Spleen (tissue), 7 donors: ENCODE measurements around a stretch of chr3.

- PRO-cap, 4 experiments, result no peak in any of the 4 experiments
- RAMPAGE, long total RNA, 4 experiments, result no peak in any of the 4 experiments
These were observed 1.3 kb downstream of the ERC2 start for GRCh38 chr3:56466939-56467434.

- PRO-cap, 4 experiments, result no peak in any of the 4 experiments
- RAMPAGE, long total RNA, 4 experiments, result no peak in any of the 4 experiments
These were observed 9.7 kb downstream of the CCDC66 start for GRCh38 chr3:56566399-56567274.

GRCh38 chr3:56735251-56735519, 52.1 kb upstream of the TASOR start:
- PRO-cap, 4 experiments, result peak in 2 of 4 experiments; most common minus-strand start chr3:56735377 (in 2)
- RAMPAGE, long total RNA, 4 experiments, result no peak in any of the 4 experiments

DNA sequence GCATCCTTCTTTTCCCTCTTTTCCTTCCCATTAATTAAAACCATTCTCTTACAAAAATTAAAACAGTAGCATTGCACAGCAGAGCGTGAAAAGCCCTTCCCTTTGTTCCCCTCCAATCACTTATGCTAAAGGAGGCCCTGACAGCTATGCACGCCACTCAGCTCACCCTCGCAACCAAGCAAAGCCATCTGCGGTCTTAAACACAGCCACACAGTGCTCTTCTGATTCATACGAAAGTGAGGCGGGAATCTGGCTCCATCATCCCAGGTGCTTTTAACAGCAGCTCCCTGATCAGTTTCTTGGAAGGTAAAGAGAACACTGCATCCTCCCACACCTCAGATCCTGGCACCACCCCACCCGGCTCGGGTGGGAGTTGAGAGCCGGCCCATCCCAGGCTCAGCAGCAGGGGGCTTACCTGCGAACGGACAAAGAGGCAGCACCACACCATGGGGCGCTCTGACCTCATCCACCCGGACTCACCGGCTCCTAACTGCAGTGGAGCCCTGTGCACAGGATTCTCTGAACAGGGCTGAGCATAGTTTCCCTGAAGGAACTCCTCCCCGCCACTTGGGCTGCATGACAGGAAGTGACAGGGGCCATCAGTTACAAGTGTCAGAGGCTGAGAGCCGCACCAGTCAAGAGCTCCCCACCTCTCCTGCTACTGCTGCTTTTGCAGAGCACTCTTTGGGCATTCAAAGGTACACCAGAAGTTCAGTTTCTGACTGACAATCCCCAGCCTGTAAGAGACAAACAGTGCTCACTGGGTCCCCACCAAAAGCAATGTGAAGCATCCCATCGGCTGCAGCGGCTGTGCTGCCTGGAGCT, 114.4 kb upstream of the ARHGEF3 start:
- PRO-cap, 4 experiments, result peak in 4 of 4 experiments; most common plus-strand start position 608 of the sequence (in 4); most common minus-strand start position 531 of the sequence (in 4)
- RAMPAGE, long total RNA, 4 experiments, result start-site peak on the minus strand in 3 of 4 experiments, centred at positions 504 to 533 of the sequence, 25 to 103 reads per replicate

DNA sequence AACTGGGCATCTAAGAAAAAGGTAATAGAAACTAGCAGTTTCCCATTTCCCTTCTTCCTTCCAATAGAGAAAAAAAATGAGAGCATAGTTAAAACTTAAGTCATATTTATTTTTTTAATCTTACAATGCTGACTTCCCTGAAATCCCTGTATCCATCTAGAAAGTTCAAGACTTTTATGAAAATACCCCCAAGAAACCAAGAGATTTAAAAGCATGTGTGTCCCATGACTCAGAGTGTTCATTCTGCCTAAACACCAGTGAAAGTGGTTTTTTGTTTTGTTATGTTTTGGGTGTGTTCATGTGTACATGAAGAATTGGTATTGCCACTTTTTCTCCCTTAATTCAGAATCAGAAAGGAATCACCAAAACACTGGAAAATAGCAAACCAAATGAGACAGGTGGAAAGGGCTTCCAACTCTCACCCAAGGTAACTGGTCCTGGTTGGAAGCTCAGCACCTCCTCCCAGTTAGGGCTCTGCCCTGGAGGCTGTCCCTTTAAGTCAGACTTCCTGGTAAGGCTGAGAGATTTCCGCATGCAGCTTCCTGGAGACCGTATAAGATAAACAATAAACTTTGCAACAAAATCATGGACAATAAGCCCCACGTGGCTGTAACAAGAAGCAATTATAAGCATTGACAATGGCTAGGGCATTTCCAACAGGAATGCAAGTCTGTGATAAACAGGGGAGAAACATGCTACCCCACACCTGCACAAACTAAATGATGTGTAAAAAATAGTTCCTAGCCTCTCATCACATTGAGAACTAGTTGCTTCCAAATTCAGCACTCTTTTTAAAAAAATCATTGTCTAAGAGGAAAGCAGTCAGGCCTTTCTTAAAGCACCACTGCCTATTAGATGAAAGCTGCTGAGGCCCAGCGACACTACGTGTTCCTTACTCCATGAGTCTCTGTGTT, 122.0 kb upstream of the ARHGEF3 start:
- PRO-cap, 4 experiments, result peak in 1 of 4 experiments; most common minus-strand start position 433 of the sequence (in 1)
- RAMPAGE, long total RNA, 4 experiments, result no peak in any of the 4 experiments

GRCh38 chr3:56980785-56981208, 79.7 kb upstream of the SPATA12 start:
- PRO-cap, 4 experiments, result no peak in any of the 4 experiments
- RAMPAGE, long total RNA, 4 experiments, result no peak in any of the 4 experiments

DNA sequence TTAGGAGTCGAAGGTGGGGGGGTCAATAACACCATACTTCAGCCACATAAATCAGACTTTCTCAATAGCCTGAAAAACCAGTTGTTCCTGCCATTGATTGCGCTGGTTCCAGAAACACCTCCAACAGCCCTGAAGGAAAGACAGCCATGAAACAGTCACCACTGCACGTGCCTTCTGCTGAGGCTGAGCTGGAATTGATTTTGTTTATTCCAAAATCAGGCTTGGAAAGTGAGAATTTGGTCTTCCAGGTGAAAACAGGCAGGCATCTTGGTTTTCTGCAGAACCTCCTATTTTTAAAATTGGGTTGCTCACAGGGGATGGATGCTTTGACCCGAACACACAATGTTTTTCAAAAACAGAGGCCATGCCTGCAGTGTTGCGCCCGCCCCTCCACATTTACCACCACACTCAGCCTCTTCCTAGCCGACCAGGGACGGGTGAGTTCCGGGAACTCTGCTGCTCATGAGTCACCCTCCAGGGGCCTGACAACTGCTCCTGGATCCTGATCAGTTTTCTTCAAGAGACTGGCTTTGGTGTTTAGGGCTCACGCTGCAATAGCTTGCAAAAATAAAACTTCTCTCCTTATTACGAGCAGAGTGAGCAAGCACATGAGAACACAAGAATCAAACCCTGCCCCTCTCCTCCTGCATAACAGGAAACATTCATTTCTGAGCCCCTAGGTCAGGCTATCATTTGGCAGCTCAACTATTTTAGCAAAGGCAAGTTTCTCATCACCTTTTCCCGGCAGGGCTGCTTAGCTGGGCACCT, 53.1 kb upstream of the SPATA12 start:
- PRO-cap, 4 experiments, result no peak in any of the 4 experiments
- RAMPAGE, long total RNA, 4 experiments, result no peak in any of the 4 experiments

DNA sequence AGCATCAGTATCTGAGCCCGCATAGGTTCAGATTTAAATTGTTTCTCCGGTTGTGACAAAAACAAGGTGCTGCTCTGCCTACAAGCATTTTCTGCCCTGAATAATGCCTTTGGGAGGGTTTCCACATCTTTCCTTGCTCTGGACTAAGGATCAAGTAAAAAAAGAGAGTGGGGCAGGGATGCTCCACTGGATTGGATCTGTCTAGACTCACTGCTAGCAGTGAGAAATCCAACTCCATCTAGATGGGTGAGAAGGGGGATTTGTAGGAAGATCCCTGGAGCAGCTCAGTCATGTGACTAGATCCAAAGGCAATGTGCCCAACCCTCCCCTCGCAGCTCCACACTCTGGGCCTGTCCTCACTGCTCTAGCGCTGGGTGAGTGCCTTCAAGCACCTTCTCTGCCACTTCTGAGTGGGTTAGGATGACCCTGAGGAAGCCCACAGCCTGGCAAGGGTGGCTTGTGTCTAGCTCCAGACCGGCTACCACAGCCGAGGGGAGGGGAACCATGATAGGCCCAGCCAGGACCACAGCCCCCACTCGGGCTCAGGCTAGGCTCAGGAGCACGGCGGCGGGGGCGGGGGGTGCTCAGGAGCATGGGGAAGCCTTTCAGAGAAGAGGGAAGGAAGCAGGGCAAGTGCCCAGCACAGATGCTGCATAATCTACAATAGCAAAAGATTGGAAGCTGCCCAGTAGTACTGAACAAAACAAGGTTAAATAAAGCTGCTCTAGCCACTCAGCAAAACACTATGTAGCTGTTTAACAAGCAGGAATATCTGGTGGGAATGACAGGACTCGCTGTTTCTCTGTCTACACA, 1.6 kb downstream of the SPATA12 start:
- PRO-cap, 4 experiments, result no peak in any of the 4 experiments
- RAMPAGE, long total RNA, 4 experiments, result no peak in any of the 4 experiments

DNA sequence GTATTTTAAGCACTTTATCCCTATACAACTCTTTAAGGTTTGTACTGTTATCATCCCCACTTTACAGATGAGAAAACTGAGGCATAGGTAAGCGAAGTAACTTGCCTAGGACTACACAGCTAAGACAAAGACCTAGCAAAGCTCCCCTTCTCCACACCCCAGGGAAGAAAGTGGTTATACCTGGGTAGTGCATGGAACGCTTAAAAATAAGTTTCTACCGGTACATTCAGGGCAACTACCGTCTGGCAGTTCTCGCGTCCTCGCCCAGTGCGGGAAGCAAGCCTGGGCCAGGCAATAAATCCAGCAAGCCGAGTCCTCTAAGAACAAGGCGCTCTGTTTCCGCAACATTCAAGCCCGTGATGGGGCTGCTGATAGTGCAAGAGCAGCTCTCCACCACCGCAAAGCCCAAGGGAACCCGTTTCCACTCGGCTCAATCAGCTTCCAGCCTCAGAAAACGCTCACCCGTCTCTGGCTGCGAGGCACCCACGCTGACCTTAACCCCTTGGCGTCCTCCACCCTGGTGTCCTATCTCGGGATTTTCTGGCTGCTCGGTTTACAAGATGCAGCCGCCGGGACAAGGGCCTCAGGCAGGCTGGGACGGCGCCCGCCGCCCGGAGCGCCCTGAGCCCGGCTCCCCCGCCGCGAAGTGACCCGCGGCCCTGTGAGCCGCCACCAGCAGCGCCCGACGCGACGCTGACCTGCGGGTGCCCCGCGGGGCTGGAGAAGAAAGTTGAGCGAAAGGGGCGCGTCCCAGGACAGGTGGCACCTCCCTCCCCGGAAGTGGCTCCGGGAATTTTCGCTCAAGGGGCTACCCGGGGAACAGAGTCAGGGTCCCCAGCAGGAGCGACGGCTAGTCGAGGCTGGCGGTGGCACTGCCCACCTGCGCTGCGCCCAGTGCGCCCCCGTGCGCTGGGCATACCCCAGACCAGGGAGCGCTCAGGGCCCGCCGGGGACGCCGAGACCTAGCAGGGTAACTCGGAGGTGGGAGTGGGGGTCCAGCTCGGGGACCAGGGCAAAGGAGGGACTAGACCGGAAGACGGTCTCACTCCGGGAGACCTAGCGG, 18.0 kb downstream of the SPATA12 start:
- PRO-cap, 4 experiments, result peak in 2 of 4 experiments; most common minus-strand start position 648 of the sequence (in 2)
- RAMPAGE, long total RNA, 4 experiments, result no peak in any of the 4 experiments

DNA sequence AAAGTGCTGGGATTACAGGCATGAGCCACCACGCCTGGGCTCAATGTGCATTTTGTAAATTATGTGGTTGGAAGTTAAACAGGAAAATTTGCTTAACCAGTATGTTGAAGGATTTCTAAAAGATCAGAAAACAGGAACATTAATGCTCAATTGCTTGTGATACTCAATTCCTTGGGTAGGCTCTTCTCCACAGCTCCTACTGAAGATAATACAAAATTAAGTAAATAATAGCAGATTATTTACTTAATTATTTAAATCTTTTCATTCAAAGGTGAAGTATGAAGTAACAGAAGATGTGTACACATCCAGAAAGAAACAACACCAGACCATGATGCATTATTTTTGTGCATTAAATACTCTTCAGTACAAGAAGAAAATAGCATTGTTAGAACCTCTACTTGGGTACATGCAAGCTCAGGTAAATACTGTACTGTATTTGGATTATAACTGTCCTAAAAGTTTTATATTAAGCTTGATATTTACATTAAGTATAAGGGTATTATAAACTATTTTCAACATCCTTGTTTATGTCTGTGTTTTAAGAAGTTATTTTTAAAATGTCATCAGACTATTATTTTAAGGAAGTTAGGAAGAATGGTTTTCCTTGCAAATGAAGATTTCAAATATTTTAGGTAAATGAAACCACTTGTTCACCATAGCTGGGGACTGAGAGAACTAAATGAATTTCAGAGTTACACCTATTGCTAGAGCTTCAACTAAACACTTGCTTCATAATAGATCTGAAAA, 18.4 kb downstream of the APPL1 start:
- PRO-cap, 4 experiments, result no peak in any of the 4 experiments
- RAMPAGE, long total RNA, 4 experiments, result no peak in any of the 4 experiments

GRCh38 chr3:57448451-57448793, 95.7 kb downstream of the DNAH12 start:
- PRO-cap, 4 experiments, result no peak in any of the 4 experiments
- RAMPAGE, long total RNA, 4 experiments, result no peak in any of the 4 experiments

DNA sequence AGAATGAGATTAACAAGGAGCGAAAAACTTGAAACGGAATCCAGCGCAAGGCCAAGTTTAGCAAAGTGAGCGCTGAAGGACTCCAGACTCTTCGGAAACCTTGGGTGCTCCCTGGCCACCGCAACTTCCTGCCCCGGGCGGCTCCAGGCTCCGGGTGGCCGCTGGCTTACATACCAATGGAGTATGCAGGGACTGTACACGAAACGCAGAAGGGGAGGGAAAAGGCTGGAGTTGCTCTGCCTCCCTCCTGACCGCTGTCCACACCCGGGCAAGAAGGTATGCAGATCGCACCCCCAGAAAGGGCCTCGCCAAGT, 746 bp downstream of the ARF4 start:
- PRO-cap, 4 experiments, result peak in 3 of 4 experiments; most common plus-strand start position 212 of the sequence (in 1); most common minus-strand start position 99 of the sequence (in 1)
- RAMPAGE, long total RNA, 4 experiments, result no peak in any of the 4 experiments

DNA sequence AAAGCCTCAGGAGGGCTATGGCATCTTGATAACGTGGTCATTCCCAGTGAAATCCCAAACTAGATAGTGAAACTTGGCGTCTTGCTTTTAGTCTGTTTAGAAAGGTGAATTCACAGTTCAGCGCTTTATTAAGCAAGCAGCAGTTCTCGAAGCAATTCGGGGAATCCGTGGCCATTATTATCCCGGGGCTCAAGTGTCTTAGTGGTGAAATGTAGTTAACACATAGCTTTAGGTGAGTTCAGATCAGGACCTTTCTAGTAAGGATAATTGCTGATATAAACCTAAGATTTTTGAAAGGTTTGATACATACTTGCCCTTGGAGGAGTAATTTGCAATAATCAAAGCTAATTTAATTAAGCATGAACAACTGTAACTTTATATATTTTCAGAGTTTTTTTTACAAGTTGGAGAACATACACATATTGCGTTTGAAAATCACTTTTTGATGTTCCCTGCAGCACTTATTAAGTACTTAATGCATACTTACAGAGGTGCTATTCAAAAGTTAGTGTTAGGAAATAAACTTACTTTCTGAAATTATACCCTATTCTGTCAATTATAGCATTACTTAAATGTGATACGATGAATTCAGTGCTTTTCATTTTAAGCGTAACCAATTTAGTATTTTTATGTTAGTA, 2.1 kb downstream of the SLMAP start:
- PRO-cap, 4 experiments, result no peak in any of the 4 experiments
- RAMPAGE, long total RNA, 4 experiments, result no peak in any of the 4 experiments

GRCh38 chr3:57769973-57770863, 14.1 kb downstream of the SLMAP start:
- PRO-cap, 4 experiments, result no peak in any of the 4 experiments
- RAMPAGE, long total RNA, 4 experiments, result no peak in any of the 4 experiments

- PRO-cap, 4 experiments, result no peak in any of the 4 experiments
- RAMPAGE, long total RNA, 4 experiments, result start-site peak on the plus strand in 1 of 4 experiments, at chr3:57857382-57858147 at its widest, 14 to 16 reads per replicate
These were observed 101.5 kb downstream of the SLMAP start for GRCh38 chr3:57857396-57858240.

DNA sequence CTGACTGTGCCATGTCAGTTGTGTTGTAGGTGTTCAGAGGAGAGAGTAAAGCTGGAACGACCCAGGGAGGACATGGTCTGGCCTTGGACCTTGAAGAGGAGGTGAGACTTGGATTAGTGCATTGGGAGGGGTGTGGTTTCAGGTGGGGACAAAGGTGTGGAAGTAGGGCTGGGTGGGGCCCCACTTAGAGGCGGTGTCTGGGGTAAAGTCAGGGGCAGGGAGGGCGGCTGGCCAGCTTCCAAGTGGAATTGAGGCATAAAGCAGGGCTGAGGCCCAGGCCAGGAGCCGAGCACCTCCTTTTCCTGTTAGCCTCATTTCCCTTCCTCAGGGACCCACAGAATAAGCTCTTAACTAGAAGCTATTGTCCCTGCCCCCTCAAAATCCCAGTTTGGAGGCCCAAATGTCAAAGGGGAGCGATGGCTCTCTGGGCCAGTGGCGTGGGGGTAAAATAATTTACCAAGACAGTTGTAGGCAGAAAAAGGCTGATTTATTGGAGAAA, 36.2 kb upstream of the FLNB start:
- PRO-cap, 4 experiments, result no peak in any of the 4 experiments
- RAMPAGE, long total RNA, 4 experiments, result no peak in any of the 4 experiments

DNA sequence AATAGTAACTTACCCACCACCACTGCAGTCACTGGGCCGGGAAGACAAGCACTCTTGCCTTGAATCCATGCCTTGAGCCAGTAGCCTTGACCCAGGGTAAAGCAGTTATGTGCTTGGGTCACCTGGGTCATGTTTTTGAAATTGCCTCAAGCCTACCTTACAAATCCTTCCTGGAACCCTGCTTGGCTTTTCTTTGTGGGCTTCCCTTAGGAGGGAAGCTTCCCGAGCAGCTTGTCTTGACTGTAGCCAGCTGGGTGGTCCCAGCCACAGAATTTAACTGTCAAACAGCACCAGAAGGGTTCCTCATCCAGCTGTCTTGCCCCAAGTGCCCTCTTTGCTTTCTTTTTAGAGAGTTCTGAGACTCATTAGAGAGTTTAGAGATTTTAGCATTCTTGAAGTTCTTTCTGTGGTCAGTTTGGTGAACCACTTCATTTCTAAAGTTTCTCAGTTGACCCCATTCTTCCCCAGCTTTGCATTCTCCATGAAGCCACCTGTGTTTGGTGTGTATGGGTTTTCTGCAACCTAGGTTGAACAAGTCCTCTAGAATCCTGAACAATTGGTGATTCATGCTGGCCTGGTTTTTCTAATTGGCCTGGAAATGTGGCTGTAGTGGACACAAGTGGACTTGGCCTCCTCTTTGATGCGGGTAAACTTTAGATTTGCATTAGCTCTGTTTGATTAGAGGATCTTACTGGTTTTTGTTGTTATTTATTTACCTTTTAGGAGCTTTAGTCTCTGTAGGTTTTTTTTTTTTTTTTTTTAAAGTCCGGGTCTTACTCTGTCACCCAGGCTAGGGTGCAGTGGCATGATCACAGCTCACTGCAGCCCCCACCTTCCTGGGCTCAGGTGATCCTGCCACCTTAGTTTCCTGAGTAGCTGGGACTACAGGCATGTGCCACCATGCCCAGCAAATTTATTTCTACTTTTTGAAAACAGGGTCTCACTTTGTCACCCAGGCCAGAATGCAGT, 33.7 kb downstream of the FLNB start:
- PRO-cap, 4 experiments, result no peak in any of the 4 experiments
- RAMPAGE, long total RNA, 4 experiments, result no peak in any of the 4 experiments

DNA sequence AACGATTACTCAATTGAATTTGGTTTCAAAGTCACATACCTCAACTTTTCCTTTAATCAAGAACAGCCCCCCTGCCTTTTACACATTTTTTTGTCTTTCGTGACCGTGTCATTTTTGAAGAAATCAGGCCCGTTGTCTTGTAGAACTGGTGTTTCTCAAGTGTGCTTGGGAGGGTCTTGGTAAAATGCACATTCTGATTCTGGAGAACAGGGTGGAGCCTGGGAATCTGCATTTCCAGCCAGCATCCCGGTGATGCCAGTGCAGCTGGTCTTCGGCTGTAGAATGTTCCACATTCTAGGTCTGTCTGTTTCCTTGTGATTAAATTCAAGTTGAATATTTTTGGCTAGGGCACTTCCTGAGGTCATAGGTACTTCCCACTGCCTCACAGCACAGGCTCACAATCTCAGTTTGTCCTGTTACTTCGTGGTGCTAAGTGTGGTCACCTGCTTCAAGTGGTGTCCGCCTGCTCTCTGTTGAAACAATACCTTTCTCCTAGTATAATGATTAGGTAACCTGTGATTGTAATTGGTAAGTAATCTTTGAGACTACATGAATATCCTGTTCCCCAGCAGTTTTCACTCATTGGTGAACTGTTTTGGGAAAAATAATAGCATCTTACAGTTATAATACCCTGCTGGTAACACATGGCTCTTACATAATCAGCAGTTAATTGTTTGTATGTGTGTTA, 40.1 kb downstream of the FLNB start:
- PRO-cap, 4 experiments, result no peak in any of the 4 experiments
- RAMPAGE, long total RNA, 4 experiments, result no peak in any of the 4 experiments

GRCh38 chr3:58048915-58049922, 41.0 kb downstream of the FLNB start:
- PRO-cap, 4 experiments, result no peak in any of the 4 experiments
- RAMPAGE, long total RNA, 4 experiments, result no peak in any of the 4 experiments

- PRO-cap, 4 experiments, result no peak in any of the 4 experiments
- RAMPAGE, long total RNA, 4 experiments, result no peak in any of the 4 experiments
These were observed 57.4 kb downstream of the FLNB start for GRCh38 chr3:58065704-58066026.